Measurements from ENCODE around the gene TTC38.

- PRO-cap, result bidirectional peak, plus-strand start at chr22:46008160, minus-strand start at chr22:46007935
- RRBS, result 22% methylated on average over 18 of the region's 32 CpGs
These were observed 30.9 kb upstream of the WNT7B start for GRCh38 chr22:46007717-46008441.

- PRO-cap, result bidirectional peak, plus-strand start at chr22:46044644, minus-strand start at chr22:46044907
- RRBS, result 6% methylated on average over 39 of the region's 98 CpGs
These were observed 67.8 kb upstream of the WNT7B start for GRCh38 chr22:46044454-46045515.

- PRO-cap, result unidirectional peak, plus-strand start at chr22:46073810
- RRBS, result no CpG with 5 or more reads among the region's 7 CpGs
These were observed 76.8 kb upstream of the PPARA start for GRCh38 chr22:46073515-46073982.

- PRO-cap, result no peak
- RRBS, result 21% methylated on average over 6 of the region's 15 CpGs
These were observed 72.2 kb upstream of the PPARA start for GRCh38 chr22:46078099-46078511.

- PRO-cap, result unidirectional peak, plus-strand start at chr22:46110386
- RRBS, result 75% methylated on average over 2 of the region's 24 CpGs
These were observed 39.9 kb upstream of the PPARA start for GRCh38 chr22:46110114-46111125.

DNA sequence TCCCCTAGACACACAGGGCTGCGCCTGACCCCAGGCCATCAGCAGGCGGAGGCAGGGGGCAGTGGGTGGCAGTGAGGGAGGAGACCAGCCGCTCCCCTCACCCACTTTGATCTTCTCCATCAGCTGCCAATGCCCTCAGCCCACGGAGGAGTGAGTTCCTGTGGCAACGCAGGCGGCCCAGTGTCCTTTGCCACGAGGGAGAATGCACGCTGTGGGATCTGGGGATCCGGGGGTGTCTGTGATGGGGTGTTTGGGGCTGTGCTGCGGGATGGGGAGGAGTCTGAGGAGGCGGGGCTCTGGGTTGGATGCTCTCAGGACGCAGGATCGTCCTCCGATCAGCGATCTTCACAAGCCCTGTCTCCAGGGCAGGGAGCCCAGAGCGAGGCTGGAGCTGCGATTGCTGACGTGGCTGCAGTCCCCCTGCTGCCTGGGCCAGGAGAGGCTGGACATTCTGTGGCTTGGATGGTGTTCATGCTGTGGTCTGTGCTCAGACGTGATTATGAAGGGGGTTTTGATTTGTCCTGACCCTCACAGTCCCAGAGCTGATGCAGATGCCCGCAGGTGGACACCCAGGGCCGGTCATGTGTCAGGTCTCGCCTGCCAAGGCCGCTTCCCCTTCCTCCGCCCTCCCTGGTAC is 30.3 kb upstream of the PPARA start:
- PRO-cap, result no peak
- RRBS, result no CpG with 5 or more reads among the region's 24 CpGs

DNA sequence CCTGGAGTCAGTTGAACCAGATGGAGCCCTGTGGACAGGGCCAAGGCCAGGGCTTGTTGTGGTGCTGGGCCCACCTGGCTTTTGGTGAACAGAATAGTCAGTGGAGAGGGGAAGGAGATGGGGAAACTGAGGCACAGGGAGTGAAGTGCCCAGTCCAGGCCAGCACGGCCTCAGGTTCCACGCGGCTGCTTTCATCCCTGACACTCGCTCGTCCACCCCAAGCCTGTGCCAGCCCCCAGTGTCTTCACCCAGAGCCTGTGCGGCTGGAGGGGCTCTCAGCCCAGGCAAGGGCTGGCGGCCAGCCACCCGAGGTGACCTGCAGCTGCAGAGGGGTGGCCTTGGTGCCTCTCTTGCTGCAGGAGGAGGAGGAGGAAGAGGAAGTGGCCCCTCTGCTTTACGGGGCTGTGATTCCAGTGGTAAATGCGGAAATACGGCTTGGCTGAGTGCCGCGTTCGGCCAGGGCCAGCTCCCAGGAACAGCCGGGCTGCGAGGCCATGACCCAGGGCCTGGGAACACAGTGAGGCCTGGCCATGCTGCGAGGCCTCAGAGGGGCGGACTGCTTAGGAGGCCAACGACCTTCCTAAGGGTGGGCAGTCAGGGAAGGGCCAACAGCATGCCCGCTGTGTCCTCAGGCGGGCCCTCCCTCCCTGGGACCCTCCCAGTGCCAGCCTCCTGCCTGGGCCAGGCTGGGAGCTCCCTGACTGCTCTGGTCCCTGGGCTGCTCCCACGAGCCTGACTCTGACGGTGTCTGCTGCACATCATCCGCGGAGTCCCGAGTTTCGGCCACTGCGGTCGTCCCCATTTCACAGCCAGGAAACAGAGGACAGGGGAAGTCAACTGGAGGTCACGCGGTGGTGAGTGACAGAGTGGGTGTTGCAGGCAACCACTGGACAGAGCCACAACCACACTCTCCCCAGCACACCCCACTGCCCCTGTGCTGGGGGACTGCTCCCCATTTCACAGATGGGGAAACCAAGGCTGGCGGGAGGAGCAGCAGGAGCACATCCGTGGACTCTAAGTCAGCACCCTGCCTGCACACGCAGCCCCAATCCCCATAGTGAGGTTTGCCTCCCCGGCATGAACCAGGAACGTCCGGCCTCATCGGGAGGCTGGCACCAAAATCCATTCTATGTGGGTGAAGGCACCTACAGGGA is 20.8 kb upstream of the PPARA start:
- PRO-cap, result no peak
- RRBS, result no CpG with 5 or more reads among the region's 38 CpGs

GRCh38 chr22:46233357-46233735 is 16.7 kb downstream of the CDPF1 start:
- PRO-cap, result no peak
- RRBS, result no CpG with 5 or more reads among the region's 5 CpGs

- PRO-cap, result unidirectional peak, plus-strand start at chr22:46267631; bidirectional peak, plus-strand start at chr22:46268008, minus-strand start at chr22:46267834
- RRBS, result 2% methylated on average over 31 of the region's 64 CpGs
These were observed at the start of gene TTC38 for GRCh38 chr22:46267325-46268176. Gene TTC38, plus strand, starts transcription at chr22:46268008.

DNA sequence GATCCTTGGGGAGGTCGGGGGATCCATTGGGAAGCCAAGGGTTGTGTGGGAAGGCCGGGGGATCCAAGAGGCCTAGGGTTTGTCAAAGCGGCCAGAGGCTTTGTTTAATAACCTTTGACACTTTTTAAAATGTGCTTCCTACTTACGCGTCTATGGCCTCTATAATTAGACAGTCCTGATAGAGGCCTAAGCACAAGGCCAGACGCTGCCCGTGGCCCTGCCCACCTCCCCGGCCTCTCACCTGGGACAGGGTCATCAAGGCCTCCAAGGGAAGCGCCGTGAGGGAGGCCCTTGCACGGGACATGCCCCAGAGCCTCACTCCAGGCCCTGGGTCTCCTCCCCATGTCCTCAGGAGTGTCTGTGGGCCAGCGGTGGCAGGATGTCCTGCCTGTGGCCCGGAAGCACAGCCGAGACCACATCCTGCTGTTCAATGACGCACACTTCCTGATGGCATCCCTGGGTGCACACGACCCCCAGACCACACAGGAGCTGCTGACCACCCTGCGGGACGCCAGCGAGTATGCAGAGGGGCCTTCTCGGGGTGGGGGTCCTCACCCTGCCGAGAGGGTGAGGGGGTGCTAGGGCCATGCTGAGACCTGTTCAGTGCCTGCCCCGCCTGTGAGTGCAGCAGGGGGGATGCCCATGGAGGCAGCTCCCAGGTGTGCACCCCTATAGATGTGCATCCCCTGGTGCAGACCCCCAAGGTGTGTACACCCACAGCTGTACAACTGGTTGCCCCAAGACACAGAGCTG is 8.4 kb upstream of the GTSE1 start:
- PRO-cap, result bidirectional peak, plus-strand start at position 433 of the sequence, minus-strand start at position 350 of the sequence
- RRBS, result no CpG with 5 or more reads among the region's 22 CpGs

DNA sequence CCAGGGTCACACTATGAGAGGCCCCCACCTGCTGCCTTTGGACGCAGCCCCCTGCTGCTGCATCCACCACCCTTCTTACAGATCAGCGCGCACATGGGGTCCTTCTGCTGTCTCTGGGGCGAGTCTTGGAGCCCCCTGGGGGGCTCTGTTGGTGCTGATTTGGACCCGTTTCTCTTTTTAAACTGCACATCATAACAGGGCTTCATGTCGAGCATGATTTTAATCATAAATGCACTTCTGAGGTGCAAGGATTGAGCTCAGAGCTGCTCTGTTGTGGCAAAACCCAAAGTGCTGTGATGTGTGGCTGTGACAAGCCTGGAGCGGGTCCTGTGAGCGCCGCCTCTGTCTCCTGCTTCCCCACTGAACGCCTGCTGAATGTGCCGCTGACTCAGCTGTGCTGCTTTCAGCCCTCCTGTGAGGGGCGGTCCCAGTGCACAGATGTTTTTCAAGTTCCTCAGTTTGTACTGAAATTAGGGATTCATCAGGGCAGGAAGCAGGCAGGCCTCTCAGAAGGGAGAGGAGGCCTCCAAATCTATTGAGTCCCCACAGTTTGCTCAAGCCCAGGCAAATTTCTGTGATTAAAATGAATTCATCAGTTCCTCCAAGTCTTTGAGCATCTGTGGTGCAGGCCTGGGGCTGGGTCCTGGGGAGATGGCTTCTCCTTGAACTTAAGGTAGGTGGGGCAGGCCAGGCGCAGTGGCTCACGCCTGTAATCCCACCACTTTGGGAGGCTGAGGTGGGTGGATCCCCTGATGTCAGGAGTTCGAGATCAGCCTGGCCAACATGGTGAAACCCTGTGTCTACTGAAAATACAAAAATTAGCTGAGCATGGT is 3.0 kb upstream of the GTSE1 start:
- PRO-cap, result bidirectional peak, plus-strand start at position 473 of the sequence, minus-strand start at position 362 of the sequence
- RRBS, result no CpG with 5 or more reads among the region's 15 CpGs

DNA sequence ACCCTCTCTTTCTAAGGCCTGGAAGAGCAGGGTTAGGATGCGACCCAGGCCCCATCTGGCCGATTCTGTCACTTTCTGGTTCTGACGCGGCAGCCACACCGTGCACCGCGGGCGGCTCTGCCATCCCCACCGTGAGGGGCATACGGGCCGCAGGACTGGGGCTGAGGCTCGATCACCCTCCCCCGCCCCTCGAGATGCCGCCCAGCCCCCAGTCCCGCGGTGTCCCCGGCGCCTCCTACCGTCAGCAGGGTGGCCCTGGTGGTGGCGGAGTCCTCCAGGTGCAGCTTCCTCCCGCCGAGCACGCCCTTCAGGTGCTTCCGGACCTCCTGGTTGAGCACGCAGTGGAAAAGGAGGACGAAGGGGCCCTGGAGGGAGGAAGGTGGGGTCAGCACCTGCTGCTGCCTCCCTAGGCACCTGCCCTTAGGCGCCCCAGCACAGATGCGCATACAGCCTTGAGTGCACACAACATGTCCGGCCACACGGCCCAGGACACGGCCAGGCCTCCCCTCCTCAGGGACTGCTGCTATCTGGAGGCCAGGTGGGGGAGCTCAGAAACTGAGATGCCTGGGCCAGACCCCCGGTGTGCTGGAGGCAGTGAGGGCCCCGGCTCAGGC is 31.3 kb downstream of the TRMU start:
- PRO-cap, result no peak
- RRBS, result 65% methylated on average over 11 of the region's 34 CpGs

DNA sequence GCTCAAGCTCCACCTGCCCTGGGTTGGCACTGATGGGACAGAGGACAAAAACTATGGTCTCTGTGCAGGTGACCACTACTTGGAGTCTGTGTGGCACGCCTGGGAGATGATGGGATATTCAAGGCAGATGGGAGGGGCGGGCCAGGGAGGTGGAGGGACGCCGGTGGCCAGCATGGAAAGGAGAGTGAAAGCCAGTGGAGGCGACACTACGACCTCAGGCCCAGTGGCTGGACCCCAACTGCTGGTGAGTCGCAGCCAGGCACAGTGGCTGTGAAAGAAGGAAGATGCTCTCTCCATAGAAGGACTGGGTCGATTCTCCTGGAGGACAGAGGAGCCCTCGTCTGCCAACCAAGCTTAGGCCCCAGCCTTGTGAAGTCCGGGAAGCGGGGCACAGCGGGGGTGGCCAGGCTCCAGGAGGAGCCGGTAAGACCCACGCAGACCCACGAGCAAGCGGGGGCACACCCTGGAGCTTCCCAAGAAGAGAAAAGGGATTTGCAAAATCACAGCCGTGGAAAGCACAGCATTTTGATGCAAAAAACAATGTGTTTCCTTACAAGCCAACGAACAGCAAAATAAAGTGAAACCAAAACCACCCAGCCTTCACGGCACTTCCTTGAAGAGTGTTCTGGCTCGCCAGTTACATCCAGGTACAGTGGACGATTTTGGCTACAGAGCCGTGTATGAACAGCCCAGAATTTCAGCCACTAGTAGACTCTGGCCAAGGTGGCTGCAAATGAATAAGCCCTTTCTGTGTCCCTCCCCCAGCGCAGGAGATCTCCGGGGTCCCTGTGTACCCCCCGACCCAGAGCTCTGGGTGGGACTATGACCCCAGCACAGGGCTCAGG is 96.8 kb downstream of the TRMU start:
- PRO-cap, result no peak
- RRBS, result 62% methylated on average over 6 of the region's 25 CpGs

DNA sequence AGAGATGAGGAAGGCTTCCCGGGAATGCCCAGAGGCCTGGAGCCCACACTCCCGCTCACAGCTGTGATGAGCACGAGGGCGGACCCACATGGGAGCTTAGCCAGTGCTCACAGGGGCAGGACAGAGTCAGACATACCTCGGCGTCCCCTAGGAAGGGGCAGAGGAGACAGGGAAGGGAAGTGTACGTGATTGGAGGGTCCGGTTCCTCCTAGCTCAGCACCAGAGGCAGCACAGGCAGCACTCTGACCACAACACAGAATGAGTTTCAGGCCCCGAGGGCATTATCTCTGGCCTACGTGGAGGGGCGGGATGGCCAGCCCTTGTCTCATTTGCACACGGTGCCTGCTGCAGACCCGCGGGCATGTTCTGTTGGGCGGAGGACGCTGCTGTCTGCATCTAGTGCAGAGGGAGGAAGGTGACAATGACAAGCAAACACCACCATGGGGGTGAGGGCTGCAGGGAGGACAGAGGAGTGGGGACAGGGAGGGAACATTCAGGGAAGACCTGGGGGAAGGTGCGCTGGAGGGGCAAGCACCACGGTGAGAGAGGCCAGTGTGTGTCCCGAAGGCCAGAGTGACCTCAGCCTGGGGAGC is 79.7 kb downstream of the CELSR1 start:
- PRO-cap, result no peak
- RRBS, result 100% methylated on average over 1 of the region's 19 CpGs

- PRO-cap, result no peak
- RRBS, result 82% methylated on average over 1 of the region's 46 CpGs
These were observed 73.4 kb downstream of the CELSR1 start for GRCh38 chr22:46463861-46464588.

DNA sequence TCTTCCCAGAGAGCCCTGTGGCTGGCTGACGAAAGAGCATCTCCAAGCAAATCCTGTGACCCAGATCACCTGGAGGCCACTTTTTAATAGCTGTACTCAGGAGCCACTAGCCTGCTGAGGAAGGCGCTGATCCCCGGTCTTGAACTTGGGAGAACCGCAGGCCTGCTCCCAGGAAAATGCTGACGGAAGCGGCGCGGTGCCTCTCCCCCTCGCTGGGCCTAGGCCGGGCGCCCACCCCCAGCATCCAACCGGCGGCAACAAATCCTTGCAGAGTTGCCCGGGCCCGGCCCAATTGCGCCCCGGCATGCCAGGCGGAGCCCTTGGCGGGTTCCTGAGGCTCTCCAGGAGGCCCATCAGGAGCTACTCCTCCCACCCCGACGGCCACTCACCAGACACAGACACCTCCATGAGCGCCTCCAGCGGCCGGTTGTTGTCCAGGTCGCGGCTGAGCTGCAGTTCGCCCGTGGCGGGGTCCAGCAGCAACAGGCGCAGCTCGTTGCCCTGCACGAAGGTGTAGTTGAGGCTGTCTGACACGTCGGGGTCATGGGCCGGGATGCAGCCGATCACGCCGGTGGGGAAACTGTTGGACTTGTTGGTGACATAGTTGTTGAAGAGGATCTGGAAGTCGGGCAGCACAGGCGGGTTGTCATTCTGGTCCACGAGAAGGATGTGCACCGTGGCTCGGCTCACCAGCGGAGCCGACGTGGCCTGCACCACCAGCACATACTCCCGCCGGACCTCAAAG is 4.0 kb downstream of the CELSR1 start:
- PRO-cap, result no peak
- RRBS, result 71% methylated on average over 4 of the region's 48 CpGs

DNA sequence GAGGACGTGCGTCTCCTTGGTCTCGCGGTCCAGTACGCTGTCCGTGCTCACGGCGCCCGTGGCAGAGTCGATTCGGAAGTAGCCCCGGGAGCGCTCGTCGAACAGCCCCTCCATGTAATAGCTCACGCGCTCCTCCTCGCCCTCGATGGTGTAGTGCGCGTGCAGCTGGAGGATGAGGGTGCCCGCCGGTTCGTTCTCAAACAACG is 1.3 kb downstream of the CELSR1 start:
- PRO-cap, result no peak
- RRBS, result 70% methylated on average over 10 of the region's 25 CpGs

DNA sequence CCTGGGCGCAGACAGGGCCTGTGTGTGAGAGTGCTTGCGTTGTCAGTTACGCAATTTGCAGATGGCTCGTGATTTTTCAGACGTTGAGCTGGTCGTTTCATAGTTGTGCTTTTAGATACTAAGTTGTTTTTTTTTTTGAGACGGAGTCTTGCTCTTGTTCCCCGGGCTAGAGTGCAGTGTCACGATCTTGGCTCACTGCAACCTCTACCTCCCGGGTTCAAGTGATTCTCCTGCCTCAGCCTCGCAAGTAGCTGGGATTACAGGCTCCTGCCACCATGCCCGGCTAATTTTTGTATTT is 21.0 kb upstream of the GRAMD4 start:
- PRO-cap, result no peak
- RRBS, result no CpG with 5 or more reads among the region's 12 CpGs

DNA sequence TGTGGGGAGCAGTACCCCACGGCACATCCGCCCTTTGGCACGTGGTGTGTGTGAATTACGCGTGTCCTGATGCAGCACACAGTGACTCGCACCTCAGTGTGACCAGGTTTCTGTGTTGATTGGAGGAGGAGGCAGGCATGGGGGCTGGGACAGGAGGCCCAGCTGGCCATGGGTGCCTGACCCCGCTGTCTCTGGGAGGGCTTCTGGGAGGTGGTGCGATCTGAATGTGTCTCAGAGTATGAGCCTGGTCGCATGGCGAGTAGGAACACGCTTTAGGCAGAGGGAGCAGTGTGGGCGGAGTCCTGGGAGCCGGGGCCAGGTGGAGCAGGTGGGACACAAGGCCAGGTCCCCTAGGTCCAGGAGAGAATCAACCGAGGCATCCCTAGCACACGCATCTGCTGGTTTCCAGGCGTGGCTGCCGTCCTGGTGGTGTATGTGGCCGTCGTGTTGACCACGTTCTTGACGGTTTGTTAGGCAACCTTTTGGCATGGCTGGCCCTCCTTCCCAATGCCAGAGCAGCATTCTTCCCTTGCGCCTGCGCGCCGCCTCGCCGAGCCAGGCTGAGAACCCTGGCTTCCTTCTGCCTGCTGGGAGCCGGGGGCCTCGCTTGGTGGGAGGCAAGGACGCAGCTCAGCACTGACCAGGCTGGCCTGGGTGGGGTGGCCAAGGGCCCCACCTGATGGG is 5.8 kb downstream of the GRAMD4 start:
- PRO-cap, result no peak
- RRBS, result no CpG with 5 or more reads among the region's 30 CpGs

DNA sequence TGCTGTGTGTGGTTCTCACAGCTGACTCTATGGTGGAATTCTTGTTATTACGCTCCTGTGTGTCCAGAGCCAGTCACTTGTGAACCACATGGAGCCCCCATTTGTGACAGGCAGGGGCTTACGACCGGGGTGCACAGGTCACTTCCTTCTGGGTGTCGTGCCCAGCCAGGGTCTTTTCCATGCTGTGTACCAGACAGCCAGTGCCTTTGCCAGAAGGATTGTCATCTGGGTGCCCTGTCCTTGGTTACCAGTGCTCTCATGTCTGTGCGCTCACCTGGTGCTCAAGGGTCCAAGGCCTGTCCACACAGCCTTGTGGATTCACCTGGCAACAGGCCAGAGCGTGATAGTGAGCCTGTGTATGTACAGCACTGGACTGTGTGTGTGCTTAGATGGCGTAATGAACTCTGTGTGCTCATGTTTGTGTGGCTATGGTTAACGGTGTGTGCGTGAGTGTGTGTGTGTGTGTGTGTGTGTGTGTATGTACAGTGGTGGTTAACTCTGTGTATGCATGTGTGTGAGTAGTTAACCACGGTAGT is 18.6 kb downstream of the GRAMD4 start:
- PRO-cap, result no peak
- RRBS, result no CpG with 5 or more reads among the region's 10 CpGs